ENCODE results near the gene CFAP54.

DNA sequence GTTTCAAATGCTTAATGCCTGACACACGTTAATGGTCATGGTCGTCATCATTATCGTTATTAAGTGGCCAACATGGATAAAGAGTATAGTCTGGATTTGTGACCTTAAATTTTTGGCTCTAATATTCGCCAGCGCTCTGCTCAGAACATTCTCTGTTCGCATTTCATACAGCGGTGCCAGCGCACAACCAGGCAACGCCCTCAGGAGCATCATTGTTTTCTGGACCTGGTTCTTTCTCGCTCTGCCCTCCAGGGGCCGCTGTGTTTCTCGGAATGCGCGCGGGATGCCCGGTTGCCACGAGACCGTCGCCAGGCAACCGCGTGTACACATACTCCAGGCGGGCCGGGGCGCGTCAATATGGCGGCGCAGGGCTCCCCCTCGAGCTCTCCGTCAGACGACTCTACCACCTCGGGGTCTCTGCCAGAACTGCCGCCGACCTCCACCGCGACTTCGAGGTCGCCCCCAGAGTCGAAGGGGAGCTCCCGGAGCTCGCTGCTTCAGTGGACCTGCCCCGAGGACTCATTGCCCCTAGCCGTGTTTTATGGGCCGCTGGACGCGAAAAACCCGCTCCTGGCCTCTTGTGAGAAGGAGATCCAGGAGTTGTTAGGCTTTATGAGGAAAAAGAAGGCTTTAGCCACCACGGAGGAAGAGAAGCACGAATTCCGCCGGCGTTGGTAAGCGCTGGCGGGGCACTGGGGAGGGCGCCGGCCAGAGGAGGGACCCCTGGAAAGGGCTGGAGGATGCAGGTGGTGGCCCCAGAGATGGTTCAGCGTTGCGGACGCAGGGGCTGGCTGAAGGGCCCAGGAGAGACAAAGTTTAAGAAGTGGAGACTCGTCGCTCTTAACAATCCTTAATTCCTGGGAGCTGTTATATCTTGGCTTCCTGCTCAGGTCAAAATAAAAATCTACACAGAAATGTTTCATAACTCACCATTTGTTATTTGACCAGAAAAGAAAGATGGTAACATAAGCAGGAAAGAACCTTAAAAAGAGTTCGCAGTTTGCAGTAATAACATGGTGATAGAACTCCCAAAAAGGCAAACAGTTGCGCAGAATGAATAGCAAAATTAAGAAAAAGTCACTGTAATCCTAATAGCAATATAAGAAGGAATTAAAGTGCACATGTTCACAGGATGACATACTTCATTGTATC, at the start of gene CFAP54:
TSS of gene CFAP54 (plus strand) at position 325 of the 1,152 bp plus-strand sequence.
- PRO-cap, 3 experiments, result peak in 2 of 3 experiments; most common plus-strand start position 355 of the sequence (in 2)
- RAMPAGE, long total RNA, 2 experiments, result start-site peak on the plus strand in 2 of 2 experiments, centred at positions 329 to 347 of the sequence, 359 to 485 reads per replicate
- RRBS, result 2% methylated on average over 14 of the region's 62 CpGs

DNA sequence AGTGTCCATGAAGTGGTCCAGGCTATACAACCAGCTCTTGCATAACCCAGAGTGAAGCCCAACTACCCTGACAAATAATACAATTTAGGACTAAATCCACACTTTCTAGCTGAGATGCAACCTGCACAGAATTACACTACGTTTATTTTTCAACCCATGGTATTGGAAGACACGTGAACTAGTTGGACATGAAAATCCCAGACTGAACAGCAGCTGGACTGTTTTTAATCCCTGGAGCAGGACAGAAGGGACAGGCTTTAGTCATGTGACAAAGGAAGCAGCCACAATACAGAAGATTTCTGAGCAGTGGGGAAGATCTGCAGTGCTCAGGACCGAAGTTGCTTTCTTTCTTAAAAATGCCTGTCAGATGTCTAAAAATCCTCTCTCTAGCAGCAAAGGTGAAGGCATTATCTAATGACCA, 144.9 kb upstream of the TMPO start:
- PRO-cap, 3 experiments, result peak in 3 of 3 experiments; most common minus-strand start position 339 of the sequence (in 3)
- RAMPAGE, long total RNA, 2 experiments, result no peak in any of the 2 experiments
- RRBS, result no CpG with 5 or more reads among the region's 3 CpGs

DNA sequence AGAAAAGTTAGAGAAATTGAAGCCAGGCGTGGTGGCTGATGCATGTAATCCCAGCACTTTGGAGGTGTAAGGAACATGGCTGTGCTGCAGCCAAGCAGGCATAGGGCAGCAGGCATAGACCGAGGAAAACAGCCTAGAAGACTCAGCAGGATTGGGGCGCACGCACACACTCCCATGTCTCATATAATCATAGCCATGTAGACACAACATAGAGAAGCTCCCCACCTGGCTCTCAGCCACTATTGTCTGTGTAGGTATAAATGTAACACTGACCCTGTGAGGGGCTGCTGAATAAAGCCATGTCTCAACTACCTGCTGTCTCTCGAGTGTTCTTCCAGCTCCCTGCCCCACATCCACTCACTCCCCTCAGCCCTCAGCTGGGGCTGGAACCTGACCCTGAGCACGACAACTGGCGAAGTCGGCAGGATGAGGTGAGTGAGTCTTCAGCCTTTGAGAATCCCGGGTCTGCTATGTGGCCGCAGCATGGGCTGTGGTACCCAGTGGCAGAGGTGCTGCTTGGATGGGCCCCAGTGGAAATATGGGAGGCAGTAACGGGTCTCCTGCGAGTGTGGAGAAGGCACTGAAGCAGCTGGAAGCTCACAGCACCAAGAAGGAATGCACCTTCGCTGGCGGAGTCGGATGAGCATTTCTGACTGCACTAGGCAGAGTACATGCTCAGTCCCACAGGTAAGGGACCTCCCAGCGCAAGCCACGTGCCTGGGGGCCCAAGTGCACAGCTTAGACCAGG, 95.7 kb upstream of the TMPO start:
- PRO-cap, 3 experiments, result no peak in any of the 3 experiments
- RAMPAGE, long total RNA, 2 experiments, result no peak in any of the 2 experiments
- RRBS, result no CpG with 5 or more reads among the region's 17 CpGs

GRCh38 chr12:98464050-98464781, 51.2 kb upstream of the TMPO start:
- PRO-cap, 3 experiments, result peak in 1 of 3 experiments; most common plus-strand start chr12:98464488 (in 1)
- RAMPAGE, long total RNA, 2 experiments, result no peak in any of the 2 experiments
- RRBS, result no CpG with 5 or more reads among the region's 2 CpGs

- PRO-cap, 3 experiments, result peak in 3 of 3 experiments; most common plus-strand start chr12:98491264 (in 3); most common minus-strand start chr12:98491043 (in 1)
- RAMPAGE, long total RNA, 2 experiments, result no peak in any of the 2 experiments
- RRBS, result 5% methylated on average over 3 of the region's 10 CpGs
Observed at GRCh38 chr12:98490938-98491392, 24.4 kb upstream of the TMPO start.

GRCh38 chr12:98516239-98516716, 888 bp downstream of the TMPO start:
- PRO-cap, 3 experiments, result peak in 3 of 3 experiments; most common plus-strand start chr12:98516380 (in 2); most common minus-strand start chr12:98516585 (in 1)
- RAMPAGE, long total RNA, 2 experiments, result no peak in any of the 2 experiments
- RRBS, result under 1% methylated on average over 9 of the region's 37 CpGs

DNA sequence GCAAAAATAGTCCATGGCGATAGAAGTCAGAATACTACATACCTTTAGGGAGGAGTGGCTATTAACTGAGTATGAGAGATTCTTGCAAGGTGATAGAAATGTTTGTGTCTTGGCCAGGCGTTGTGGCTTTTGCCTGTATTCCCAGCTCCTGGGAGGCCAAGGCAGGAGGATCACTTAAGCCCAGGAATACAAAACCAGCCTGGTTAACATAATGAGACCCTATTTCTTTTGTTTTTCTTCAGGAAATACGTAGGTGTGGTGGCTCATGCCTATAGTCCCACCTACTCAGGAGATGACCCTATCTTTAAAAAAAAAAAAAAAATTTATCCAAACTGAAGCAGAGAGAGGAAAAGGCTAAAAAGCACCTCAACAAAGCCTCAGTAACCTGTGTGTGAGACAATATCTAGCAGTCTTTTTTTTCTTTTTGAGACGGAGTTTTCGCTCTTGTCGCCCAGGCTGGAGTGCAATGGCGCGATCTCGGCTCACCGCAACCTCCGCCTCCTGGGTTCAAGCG, 38.1 kb downstream of the TMPO start:
- PRO-cap, 3 experiments, result no peak in any of the 3 experiments
- RAMPAGE, long total RNA, 2 experiments, result no peak in any of the 2 experiments
- RRBS, result no CpG with 5 or more reads among the region's 12 CpGs

GRCh38 chr12:98573926-98574223, 19.6 kb upstream of the SLC25A3 start:
- PRO-cap, 3 experiments, result no peak in any of the 3 experiments
- RAMPAGE, long total RNA, 2 experiments, result no peak in any of the 2 experiments
- RRBS, result no CpG with 5 or more reads among the region's 3 CpGs

DNA sequence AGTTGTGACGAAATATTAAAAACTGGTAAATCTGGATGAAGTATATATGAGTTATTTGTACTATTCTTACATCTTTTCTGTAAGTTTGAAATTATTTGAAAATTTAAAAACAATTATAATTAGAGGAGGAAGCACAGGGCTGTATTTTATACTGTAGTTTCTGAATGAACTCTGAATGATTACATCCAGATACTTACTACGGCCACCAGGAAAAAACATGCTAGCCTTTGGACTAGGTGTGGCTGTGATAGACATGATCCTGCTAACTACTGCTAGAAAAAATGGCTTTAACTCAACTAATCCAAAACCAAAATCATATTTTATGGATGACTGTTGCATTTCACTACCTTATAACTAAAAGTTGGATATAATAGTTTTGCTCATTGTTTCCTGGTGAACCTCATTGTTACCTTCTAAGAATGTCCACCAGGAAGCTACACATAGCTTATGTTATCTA, 15.1 kb upstream of the SLC25A3 start:
- PRO-cap, 3 experiments, result no peak in any of the 3 experiments
- RAMPAGE, long total RNA, 2 experiments, result no peak in any of the 2 experiments
- RRBS, result no CpG with 5 or more reads among the region's 2 CpGs

- PRO-cap, 3 experiments, result peak in 3 of 3 experiments; most common minus-strand start chr12:98593458 (in 2)
- RAMPAGE, long total RNA, 2 experiments, result no peak in any of the 2 experiments
- RRBS, result 1% methylated on average over 9 of the region's 22 CpGs
Observed at GRCh38 chr12:98593164-98593567, 320 bp upstream of the SLC25A3 start.

DNA sequence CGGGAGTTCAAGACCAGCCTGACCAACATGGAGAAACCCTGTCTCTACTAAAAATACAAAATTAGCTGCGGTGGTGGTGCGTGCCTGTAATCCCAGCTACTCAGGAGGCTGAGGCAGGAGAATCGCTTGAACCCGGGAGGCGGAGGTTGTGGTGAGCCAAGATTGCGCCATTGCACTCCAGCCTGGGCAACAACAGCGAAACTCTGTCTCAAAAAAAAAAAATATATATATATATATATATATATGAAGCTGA, 10.5 kb downstream of the SLC25A3 start:
- PRO-cap, 3 experiments, result no peak in any of the 3 experiments
- RAMPAGE, long total RNA, 2 experiments, result no peak in any of the 2 experiments
- RRBS, result no CpG with 5 or more reads among the region's 8 CpGs

DNA sequence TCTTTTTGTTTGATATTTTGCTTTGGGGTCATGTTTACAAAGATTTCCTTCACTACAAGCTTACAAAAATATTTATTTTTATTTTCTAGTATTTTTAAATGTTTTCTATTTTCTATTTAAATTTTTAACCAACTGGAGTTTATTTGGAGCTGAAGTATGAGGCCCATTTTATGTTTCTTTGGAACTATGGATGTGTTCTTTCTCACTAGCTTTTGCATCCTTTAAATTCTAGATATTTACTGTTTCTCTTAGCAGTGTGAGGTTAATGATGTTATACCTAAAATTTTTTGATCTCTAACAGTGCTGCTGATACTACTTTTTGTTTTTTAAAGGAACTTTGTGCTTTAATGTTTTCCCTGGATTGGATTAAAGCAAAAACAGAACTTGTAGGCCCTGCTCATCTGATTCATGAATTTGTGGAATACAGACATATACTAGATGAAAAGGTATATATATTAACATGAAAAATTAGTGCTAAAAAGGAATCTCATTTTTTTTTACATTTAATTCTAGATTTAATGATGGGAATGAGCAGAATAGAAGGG, 25.6 kb downstream of the APAF1 start:
- PRO-cap, 3 experiments, result no peak in any of the 3 experiments
- RAMPAGE, long total RNA, 2 experiments, result no peak in any of the 2 experiments

DNA sequence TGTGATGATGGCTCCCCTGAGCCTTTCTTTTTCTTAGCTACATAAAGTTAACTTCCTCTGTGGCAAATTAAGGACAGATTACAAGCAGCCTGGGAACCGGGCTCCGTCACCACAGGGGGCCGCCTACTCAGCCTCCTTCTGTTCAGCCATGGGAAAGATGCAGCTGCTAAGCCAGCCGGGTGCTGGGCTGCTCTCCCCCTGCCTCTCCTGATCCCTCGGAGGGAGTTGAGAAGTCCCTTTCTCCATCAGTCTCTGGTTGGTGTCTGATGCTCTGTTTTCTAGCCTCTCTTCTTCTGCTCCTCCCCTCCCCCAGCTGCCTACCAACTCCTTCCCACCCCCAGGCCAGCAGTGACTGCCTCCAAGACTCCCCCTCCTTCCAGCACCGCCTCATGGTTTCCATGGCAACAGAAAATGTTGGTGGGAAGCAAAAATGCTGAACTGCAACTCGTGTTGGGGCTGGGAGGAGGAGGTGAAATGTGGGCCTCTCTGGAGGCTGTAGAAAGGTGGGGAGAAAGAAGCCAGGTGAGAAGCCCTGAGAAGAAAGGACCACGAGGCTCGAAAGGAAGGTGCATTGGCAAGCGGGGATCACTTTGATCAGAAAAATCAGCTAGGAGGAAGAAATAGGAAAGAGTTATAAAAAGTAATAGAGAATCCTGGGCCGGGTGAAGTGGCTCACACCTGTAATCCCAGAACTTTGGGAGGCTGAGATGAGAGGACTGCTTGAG, 486.8 kb downstream of the APAF1 start:
- PRO-cap, 3 experiments, result no peak in any of the 3 experiments
- RAMPAGE, long total RNA, 2 experiments, result no peak in any of the 2 experiments
- RRBS, result 57% methylated on average over 4 of the region's 11 CpGs

DNA sequence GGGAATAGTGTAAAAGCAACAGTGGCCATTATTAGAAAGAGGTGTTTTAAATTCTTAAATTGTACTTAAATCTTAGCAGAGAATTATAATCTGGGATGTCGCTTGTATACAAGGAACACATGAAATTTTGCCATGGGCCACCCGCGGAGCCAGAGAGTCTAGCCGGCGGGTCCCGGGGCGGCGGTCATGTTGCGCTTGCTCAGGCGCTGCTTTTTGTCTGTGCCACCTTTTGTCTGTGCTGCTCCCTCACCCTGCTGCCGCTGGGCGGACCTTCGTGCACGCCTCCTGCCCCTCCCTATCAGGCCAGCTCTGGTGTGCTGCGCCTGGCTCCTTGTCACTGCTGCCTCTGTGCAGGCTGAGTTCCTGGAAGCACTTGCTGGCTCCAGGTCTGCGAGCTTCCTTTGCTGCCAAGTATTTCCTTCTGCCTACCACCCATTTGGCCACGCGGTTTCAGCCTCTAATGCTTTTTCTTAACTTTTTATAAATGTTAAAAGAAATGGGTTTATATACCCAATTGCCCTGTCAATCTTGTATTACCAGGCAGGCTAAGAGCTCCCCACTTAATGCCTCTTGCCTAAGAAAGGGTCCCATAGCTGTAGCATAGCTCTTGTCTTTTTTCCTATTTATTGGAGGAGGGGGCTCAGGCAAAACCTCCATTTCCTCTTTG, 21.3 kb upstream of the BLTP3B start:
- PRO-cap, 3 experiments, result no peak in any of the 3 experiments
- RAMPAGE, long total RNA, 2 experiments, result no peak in any of the 2 experiments
- RRBS, result no CpG with 5 or more reads among the region's 18 CpGs

DNA sequence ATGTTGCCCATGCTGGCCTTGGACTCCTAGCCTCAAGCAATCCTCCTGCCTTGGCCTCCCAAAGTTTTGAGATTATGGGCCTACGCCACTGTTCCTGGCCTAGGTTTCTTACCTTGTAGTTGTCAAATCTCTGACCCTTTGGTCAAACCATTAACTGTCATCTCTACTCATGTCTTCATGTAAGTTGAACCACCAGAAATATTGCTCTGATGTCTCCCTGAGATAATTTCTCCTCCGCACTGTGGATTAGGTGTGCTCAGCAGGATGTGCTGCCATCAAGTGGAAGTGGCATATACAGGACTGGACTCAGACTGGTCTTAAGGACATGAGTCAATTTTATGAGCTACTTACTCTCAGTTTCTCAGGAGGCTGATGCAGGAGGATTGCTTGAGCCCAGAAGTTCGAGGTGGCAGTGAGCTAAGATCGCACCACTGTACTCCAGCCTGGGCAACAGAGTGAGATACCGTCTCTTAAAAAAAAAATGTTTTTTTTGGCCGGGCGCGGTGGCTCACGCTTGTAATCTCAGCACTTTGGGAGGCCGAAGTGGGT, 28.6 kb downstream of the ACTR6 start:
- PRO-cap, 3 experiments, result no peak in any of the 3 experiments
- RAMPAGE, long total RNA, 2 experiments, result no peak in any of the 2 experiments
- RRBS, result no CpG with 5 or more reads among the region's 10 CpGs

GRCh38 chr12:100268053-100268554, 1.1 kb downstream of the SCYL2 start:
- PRO-cap, 3 experiments, result no peak in any of the 3 experiments
- RAMPAGE, long total RNA, 2 experiments, result no peak in any of the 2 experiments
- RRBS, result no CpG with 5 or more reads among the region's 5 CpGs

DNA sequence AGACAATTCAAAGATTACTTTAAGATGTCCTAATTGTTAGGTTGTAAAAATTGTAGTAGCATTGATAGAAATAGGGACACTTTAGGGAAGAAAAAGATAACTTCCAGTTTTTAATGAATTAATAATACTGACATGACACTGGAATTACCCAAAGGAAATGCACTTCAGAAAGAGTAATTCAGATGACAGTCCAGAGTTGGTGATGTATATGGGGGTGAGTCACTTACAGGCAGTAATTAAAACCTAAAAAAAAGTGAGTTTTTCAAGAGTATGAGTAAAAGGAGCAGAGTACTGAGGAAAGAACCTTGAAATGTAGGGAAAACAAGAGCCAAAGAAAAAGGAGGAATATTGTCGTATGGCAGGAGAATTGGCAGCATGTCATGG, 29.2 kb downstream of the SCYL2 start:
- PRO-cap, 3 experiments, result no peak in any of the 3 experiments
- RAMPAGE, long total RNA, 2 experiments, result no peak in any of the 2 experiments
- RRBS, result no CpG with 5 or more reads among the region's 1 CpG

GRCh38 chr12:100484214-100484945, 10.7 kb downstream of the NR1H4 start:
- PRO-cap, 3 experiments, result no peak in any of the 3 experiments
- RAMPAGE, long total RNA, 2 experiments, result no peak in any of the 2 experiments
- RRBS, result no CpG with 5 or more reads among the region's 6 CpGs

- PRO-cap, 3 experiments, result no peak in any of the 3 experiments
- RAMPAGE, long total RNA, 2 experiments, result no peak in any of the 2 experiments
- RRBS, result no CpG with 5 or more reads among the region's 7 CpGs
Observed at GRCh38 chr12:100503158-100503733, 29.6 kb downstream of the NR1H4 start.

- PRO-cap, 3 experiments, result no peak in any of the 3 experiments
- RAMPAGE, long total RNA, 2 experiments, result no peak in any of the 2 experiments
- RRBS, result no CpG with 5 or more reads among the region's 5 CpGs
Observed at GRCh38 chr12:100555730-100556248, 17.7 kb upstream of the GAS2L3 start.